Left colon (tissue), 1 donor: ENCODE measurements around a stretch of chr2.

DNA sequence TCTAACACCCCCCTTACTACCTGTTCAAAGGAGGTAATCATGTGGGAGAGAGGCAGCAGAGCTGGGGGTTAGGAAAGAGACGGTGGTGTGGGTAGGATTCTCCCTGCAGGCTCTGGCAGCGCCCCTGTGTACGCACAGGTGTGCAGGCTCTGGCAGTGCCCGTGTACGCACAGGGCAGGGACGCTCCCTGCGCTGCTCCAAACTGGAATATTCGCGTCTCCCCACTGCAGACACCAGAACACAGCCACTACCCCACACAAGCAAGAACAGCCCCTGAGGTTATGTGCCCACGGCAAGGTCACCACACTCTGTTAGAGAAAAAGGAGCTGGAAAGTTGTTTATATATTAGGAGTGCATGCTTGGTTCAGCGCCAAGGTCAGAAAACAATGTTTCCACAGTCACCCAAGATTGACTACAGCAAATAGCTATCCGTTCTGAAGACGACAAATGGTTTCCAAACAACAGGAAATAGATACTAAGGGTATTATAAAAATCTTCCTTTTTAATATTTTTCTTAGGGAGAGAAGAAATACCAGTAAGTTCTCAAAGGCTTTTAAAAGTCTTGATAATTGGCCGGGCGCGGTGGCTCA, 67.7 kb downstream of the EIPR1 start:
- PRO-cap, result no peak

DNA sequence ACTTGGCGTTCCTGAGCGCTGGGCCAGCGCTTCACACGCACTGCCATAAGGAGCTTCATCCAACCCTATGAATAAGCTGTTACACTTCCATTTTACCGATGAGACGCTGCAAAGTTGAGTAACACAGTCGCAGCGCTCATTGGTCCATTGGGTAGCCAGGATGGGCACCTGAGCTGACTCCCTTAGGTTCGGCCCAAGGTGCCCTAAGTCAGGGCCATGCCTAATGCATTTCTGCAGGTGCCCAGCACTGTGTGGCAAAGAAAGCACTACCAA, 482 bp upstream of the EIPR1 start:
- PRO-cap, result no peak

DNA sequence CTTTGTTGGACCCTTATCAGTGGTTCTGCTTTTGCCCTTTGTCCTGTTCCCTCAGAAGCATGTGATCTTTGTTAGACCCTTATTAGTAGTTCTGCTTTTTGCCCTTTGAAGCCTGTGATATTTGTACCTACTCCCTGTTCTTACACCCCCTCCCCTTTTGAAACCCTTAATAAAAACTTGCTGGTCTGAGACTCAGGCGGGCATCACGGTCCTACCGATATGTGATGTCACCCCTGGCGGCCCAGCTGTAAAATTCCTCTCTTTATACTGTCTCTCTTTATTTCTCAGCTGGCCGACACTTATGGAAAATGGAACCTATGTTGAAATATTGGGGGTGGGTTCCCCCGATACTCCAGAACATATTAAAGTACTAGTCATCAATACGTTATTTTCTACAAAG, 3.8 kb downstream of the ADI1 start:
- PRO-cap, result no peak

DNA sequence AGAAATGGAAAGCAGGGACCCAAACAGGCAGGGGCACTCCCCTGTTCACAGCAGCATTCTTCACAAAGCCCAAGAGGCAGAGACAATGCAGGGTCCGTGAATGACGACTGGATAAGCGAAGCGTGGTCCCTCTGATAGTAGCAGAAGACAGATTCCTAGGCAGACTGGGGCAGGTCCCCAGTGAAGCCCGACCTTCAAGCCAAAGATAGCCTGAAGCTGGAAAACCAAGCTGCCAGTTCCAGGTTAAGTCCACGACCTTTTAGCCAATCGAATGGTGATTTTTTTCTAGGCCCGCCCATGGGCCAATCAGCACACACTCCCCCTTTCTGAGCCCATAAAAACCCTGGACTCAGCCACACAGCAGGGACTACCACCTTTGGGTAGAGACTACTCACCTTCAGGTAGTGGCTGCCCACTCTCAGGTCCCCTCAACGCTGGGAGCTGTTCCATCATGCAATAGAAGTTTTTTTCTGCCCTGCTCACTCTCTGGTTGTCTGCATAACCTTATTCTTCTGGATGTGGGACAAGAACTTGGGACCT, 14.5 kb upstream of the ADI1 start:
- PRO-cap, result no peak

- PRO-cap, result no peak
Observed at GRCh38 chr2:3659341-3659941, 1.4 kb downstream of the ALLC start.

DNA sequence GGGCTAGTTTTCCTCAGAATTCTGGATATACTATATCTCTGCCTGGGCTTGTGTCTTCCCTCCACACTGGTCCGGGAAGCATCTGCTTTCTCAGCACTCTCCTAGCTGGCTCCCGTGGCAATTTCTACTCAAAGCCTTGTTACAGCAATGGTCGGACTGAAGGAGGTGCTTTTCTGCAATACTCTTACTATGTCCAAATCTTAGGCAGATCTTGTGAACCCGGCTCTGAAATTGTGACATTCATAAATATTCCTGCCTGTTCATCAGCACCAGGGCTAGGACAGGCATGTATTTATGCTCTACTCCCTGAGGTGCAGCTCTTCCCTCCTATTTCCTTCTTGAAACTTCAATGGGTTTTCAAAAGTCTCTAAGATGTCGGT, 868.9 kb downstream of the DCDC2C start:
- PRO-cap, result no peak

DNA sequence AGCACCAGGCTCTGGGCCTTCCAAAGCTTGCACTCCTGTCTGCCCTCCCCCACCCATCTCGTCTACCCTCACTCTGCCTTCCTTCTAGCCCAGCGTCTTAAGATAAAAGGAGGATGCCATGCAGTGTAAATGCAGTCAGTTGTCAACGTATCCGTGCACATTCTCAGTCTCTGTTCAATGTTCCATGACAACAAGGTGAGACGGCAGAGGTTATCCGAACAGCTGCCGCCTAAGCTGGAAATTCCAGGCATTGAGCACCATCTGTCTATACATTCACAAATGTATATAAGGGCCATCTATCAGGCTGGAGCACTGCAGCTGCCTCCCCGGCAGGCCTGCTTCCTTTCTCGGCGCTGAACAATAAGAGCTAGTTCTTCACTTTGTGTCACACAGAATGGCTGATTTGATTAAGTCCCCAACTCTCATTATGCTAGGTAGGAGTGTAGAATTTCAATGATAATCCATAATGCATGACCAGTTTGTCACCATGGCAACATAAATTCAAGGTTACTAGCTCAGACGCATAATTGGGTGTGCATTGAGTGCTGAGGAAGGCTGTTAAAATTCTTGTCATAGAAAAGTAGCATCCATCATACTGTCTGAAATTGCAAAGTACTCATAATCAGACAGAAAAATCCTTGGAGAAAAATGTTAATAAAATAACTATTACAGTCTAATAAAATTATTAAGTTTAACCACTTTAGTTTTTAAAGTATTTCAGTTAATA, 282.2 kb upstream of the SOX11 start:
- PRO-cap, result no peak

DNA sequence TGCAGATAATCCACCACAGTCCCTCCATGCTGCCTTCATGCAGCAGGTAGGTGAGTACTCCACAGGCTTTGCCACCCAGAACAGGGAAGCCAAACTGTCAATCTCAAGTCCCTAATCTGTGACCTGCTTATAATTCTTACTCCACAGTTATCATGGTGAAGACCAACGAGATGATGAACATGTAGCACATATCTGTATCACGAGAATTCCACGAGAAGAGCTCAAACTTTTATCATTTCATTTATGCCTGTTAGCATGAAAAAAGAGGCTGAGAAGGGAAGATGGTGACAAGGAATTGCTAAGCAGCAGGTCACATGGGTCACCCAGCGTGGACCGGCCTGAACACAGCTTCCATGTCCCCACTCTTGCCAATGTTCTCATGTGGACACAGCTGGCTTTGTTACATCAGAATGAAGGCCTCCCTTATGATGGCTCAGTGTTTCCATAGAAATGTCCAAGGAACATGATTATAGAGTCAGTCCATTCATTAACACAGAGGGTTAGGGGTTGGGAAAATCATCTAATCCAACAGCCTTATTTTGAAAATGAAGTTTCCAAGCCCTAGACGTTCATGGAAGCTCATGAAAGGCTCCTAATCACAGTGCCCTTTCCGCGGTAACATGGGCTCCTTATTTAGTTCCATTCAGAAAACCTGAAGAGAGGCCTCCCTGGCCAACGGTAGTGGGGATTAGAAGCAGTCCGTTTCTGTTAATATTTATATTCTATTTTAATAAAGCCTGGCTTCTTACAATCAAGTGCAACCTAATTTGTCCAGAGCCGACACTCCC, 215.4 kb downstream of the CMPK2 start:
- PRO-cap, result no peak

DNA sequence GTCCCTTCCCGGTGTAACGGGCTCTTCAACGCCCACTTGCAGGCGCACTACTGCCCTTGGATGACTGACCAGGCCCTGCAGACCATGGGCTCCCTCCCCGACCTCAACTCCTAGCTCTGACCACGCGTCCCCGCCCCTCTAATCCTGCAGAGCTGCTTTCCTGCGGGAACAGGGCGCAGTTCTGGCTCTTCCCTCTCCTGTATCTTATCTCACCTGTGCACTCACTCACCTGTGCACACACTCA, 380 bp upstream of the CMPK2 start:
- PRO-cap, result unidirectional peak, minus-strand start at position 112 of the sequence; unidirectional peak, minus-strand start at position 146 of the sequence

- PRO-cap, result no peak
Observed at GRCh38 chr2:6867163-6867508, 1.4 kb upstream of the CMPK2 start.

GRCh38 chr2:6998871-6999568, 81.8 kb downstream of the RNF144A start:
- PRO-cap, result no peak

DNA sequence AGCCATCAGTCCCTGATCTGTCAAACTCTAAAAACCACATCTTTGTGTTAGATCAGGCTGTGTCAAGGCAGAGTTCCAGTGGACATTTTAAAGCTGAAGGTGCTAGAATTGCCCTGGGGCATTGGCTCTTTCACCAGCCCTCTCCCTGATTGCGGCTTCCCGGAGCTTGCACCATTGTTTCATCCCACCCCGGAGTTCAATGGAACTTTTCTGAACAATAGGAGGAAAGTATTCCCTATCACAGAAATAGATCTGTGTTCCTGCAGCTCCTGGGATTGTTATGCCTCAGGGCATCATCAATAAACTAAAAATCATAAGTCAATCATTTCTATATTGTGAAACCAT, 110.3 kb downstream of the RNF144A start:
- PRO-cap, result no peak

DNA sequence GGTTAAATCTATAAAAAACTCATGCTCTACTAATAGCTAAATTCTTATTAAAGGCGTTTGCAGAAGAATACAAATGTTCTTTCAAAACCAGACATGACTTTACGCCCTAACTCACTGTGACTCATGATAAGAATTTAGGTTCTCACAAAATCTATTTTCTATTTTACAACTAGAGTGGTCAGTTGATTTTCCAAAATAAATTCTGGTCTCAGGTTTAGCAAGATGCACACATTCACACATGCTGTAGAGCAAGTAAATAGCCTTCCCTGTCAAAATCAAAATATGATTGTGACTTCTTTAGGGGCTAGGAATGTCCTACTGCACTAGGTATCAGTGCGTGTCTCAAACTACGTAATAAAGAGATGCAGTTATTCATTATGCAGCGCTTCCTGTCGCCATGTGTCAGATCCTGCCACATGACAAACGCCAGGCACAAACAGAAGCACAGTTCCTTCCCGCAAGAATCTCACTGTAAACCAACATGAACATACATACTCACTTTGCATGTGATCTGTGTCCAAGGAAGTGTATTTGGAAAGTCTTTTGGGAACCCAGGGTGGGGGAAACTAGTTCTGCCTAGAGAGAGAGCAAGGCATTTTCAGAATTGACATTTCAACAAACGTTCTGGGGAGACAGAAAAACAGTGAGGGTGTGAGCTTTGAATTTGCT, 599.8 kb downstream of the RNF144A start:
- PRO-cap, result no peak

DNA sequence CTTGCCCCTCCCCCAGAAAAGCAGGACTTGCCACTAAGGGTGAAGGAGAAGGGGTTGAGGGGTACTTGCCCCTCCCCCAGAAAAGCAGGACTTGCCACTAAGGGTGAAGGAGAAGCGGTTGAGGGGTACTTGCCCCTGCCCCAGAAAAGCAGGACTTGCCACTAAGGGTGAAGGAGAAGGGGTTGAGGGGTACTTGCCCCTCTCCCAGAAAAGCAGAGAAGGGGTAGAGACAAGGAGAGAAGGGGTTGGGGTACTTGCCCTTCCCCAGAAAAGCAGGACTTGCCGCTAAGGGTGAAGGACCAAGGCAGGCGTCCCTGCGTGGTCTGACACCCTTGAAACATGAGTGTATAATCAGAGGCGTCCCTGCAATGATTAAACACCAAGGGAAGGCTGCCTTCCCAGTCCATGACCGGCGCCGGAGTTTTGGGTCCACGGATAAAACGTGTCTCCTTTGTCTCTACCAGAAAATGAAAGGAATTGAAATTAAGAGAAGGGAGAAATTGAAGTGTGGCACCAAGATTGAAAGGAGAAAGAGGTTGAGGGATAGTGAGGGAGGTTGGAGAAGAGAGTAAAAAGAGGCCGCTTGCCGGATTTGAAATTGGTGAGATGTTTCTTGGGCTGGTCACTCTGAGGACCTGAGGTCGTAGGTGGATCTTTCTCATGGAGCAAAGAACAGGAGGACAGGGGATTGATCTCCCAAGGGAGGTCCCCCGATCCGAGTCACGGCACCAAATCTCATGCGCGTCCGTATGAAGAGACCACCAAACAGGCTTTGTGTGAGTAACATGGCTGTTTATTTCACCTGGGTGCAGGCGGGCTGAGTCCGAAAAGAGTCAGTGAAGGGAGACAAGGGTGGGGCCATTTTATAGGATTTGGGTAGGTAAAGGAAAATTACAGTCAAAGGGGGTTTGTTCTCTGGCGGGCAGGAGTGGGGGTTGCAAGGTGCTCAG, 803.9 kb upstream of the ID2 start:
- PRO-cap, result no peak

- PRO-cap, result no peak
Observed at GRCh38 chr2:7978468-7978699, 703.5 kb upstream of the ID2 start.

DNA sequence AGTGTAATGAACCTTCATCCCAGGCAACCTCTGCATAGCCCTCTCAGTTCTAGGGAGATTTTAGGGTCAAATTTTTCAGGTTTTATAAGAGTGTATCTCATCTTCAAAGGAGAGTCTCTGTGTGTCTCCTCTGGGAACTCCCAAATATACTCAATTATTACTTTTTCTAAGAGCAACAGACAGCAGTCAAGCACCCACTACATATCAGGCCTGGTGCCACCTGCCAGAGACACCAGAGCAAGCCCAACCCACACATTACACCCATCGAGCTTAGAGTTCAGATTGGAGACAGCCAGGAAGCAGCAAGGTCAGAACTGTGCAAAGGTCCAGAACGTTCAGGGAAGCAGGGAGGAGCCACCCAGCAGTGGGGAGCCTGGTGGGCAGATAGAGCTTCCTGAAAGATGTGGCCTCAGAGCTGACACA, 440.7 kb upstream of the ID2 start:
- PRO-cap, result no peak

GRCh38 chr2:8249150-8249750, 432.6 kb upstream of the ID2 start:
- PRO-cap, result no peak

DNA sequence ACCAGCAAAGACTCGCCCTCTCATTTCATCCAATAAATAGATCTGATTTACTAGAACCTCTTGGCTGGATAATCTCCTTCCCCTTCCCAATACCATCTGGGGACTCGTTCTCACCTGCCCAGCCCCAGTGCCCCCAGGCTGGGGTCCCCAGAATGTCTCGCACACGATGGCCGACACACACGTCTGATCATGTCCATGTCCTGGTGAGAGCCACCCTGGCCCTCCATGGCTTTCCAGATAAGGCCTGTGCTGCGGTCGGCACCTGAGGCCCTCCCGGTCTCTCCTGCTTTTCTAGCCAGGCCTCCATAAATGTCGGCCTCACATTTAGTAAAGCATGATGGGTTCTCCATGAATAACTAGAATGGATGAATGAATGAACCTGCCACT, 270.2 kb upstream of the ID2 start:
- PRO-cap, result no peak

DNA sequence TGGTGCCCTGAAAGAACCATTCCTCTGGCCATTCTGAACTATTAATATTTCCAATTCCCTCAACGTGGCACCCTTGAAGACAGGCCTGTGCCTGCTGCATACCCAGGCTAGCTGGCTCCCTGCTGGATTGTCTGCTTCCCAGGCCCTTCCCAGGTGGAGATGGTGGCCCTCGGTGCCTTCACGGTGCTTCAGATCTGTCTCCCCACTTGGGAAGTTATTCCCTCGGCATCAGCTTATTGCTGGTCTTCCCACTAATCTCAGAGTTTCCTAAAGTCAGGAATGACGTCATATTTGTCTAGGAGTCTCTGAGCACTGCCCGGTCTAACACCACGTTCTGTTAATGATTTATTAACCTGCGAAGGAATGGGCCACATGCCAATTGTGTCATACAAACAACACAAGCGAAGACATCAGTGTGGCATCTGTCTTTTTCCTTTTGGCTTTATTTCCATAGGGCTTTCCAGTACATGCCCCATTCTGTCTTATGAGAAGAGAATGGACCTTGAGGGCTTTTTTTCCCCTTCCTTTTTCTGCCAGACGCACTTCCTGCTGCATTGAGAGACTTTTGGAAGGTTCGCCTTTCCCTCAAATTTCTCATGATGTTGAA, 269.7 kb upstream of the ID2 start:
- PRO-cap, result no peak

GRCh38 chr2:8459021-8459594, 222.7 kb upstream of the ID2 start:
- PRO-cap, result no peak